T47D (cell line): ENCODE measurements around a stretch of chr6.

DNA sequence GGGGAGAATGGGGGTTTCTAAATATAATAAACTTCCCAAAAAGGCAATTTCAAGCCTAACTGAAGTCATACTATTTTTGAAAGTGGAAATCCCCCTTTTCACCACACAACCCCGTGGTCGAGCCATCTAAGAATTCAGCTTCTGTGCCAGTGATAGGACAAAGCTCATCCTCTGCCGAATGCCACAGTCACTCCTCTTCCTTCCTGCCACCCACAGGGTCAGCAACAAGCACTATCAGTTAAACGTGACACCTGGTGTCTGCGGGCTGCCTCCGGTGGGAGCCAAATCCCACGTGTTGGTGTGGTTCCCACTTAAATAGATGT lies 60.7 kb downstream of the TNFAIP3 start:
- RRBS = no CpG with 5 or more reads among the region's 7 CpGs

DNA sequence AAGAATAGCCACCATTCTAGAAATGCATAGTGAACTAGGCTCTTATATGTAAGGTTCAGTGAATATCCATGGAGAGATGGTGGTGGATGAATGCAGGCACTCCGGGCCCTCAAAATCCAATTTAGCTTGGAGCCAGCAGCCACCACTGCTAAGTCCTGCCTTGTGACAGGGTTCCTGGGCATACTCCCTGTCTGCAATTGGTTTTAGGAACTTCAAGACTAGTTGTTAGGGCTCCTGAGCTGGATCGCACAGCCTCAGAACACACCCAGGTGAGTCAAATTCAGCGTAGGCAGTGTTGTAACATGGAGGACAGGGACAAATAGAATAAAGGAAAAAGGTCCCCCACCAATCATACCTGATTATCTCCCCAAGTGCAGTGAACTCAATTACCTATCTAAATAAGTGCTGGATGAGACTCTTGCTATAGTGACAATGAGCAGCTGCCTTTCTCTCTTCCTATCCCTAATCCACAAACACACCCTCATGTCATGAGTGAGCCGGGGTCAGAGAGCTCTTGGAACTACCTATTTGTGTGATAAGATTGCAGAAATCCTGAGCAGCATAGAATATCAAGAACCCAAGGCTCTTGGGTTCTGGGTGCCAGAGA lies 74.6 kb downstream of the PERP start:
- RRBS = no CpG with 5 or more reads among the region's 4 CpGs

DNA sequence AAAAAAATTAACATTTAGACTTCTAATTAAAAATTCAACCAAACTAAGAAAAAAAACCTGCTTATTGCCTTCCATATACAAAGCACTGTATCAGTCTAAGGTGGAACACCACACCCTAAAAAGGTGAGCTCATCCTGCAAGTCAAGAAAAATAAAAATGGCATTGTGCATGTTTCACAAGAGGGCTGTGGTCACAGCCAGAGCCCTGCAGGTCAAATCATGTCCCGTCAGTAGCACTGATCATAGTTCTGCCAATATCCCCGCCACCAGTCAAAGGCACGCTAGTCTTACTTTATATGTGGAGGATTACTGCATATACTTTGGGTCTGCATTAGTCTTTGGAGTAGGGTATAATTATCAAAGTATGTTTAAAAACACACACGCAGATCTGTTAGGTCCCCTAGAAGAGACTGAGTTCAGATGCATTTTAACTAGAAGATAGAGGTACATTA lies 1.8 kb downstream of the PERP start:
- RRBS = no CpG with 5 or more reads among the region's 4 CpGs

- RRBS = no CpG with 5 or more reads among the region's 11 CpGs
Measured at GRCh38 chr6:138227099-138227921, 9.0 kb upstream of the PBOV1 start.

- RRBS = 1% methylated on average over 10 of the region's 39 CpGs
Measured at GRCh38 chr6:138403160-138403853, 716 bp upstream of the HEBP2 start.

DNA sequence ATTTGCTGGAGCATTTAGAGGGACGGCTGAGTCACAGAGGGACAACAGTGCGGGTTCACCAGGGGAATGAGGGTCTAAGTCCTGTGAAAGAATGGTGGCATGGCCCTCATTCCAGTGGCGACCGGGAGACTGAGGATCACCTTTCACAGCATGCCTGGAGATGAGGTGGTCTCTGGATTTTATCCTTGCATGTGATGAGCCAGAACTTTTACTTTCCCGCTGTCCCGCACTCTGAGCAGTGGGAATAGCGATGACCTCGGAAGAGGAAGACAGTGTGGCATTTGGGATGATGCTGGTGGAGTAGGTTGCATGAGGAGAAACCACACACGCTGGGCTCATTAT lies 28.8 kb downstream of the HEBP2 start:
- RRBS = no CpG with 5 or more reads among the region's 9 CpGs

DNA sequence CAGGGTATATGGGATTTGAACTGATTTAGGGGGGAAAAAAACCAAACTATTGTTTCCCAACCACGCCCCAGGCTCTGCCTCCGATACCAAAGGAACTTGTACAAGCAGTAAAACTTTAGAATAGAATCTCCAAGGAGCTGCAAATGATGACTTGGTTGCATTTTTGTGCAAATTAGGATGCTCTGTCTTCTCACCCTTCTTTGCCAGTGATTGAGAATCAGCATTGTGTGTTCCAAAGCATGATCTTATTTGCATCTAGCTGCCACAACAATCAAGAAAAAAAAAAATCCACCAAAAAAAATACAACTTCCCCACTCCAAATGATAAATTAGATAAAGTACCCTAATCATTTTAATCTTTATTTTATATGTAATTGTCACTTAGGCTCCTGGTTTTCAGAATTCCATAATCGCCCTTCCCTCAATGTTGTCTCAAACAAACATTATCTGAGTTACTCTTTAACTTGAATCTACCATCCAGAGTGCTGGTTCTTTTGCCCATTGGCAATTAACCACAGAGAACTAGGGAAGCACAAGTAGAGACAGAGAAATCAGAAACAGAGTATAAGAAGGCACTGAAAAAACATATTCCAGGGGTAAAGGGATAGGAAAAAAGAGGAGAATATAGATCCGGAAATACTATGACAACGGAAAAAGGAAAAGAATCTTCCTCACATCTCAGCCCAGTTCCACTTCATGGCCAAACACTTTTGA lies 669 bp upstream of the NHSL1 start:
- RRBS = no CpG with 5 or more reads among the region's 5 CpGs

- RRBS = no CpG with 5 or more reads among the region's 3 CpGs
Measured at GRCh38 chr6:138500914-138501113, 1.5 kb upstream of the NHSL1 start.

- RRBS = no CpG with 5 or more reads among the region's 6 CpGs
Measured at GRCh38 chr6:138571240-138571586, 71.9 kb upstream of the NHSL1 start.

- RRBS = under 1% methylated on average over 62 of the region's 91 CpGs
Measured at GRCh38 chr6:138692728-138693407, 80.7 kb upstream of the CCDC28A start.

DNA sequence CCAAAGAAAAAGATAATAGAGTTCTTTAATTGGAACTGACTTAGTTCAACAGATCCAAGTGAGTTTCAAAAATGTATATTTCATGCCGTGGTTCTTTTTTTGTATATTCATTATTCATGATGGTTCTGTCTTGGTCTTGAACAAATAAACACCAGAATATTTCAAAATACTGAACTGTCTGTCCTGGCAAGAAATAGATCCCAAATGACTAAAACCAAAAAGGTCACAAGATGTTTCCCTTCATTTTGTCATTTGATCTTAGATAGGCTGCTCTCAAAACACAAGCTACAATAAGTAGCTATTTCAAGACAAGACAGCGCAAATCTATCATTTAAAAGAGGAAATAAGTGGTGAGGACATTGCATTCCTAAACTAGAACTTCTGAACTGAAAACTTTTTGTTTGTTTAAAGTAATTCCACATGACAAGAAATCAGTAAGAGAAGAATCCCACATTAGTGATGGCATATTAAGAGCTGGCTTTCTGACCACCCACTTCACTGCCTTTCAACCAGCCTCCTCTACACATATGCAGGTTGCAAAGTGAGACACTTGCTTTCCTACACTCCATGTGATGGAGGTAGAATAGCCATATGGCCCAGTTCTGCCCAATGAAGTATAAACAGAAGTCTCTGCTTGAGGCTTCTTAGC lies 54.5 kb upstream of the CCDC28A start:
- RRBS = no CpG with 5 or more reads among the region's 2 CpGs

GRCh38 chr6:138814024-138814775 lies 18.3 kb downstream of the ECT2L start:
- RRBS = no CpG with 5 or more reads among the region's 5 CpGs

GRCh38 chr6:138817646-138818525 lies 22.0 kb downstream of the ECT2L start:
- RRBS = no CpG with 5 or more reads among the region's 9 CpGs

- RRBS = no CpG with 5 or more reads among the region's 6 CpGs
Measured at GRCh38 chr6:138833572-138834108, 37.8 kb downstream of the ECT2L start.

GRCh38 chr6:139133453-139133652 lies 1.5 kb upstream of the HECA start:
- RRBS = no CpG with 5 or more reads among the region's 5 CpGs

GRCh38 chr6:139166821-139167324 lies 32.0 kb downstream of the HECA start:
- RRBS = no CpG with 5 or more reads among the region's 25 CpGs

GRCh38 chr6:139175976-139176214 lies 41.0 kb downstream of the HECA start:
- RRBS = no CpG with 5 or more reads among the region's 2 CpGs

DNA sequence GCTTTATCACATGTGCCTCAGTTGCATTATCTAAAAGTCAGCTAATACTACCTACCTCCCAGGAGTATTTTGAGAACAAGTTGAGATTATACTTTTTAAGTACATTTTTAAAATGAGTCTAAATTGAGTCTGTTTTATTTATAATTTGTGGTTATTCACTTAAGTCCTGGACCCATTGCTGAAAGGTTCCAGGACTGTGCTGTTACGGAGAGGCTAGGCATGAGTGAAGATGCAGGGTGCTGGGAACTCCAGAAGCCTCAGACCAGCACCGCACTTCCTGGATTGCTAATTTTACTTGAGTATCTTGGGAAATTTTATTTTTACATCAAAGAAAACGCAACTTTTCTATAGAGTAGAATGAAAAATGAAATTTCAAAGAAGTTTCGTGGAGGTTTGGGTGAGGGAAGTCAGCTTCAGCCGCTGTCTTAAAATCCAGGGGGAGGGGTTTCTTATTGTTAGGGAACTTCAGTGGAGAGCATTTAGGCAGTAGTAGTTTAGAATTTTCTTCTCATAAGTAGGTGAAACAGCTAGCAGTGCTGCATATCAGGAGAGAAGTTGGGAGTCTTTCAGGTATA lies 41.4 kb downstream of the HECA start:
- RRBS = no CpG with 5 or more reads among the region's 5 CpGs

DNA sequence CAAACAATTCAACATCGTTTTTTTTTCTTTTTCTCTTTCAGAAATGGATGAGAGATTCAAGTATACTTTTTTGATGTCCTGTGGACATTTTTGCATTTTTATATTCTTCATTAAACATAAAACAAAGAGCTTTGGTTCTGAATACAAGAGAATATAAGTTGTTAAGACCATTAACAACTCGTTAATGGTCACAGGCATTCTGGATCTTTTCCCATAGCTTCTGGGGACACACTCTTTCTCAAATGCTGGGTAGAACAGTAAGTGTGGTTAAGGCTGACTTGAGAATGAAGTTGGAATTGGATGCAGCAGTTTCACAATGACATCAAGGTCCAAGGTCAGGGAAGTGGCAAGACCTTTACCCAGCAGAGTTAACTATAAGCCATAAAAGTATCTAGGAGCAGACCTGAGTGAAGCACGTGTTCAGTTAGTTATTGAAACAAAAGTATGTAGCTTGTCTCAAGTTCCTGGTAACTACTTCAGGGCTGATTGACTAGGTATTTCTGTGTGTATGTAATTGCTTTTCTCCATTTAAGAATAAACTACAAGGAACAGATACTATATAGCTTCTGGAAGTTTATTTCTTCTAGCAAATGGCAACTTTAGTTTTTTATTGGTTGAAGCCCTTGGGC lies 478.8 kb upstream of the CITED2 start:
- RRBS = no CpG with 5 or more reads among the region's 3 CpGs

- RRBS = no CpG with 5 or more reads among the region's 2 CpGs
Measured at GRCh38 chr6:140314622-140315039, 940.2 kb upstream of the CITED2 start.